Amniotic epithelial cell (primary cell): ENCODE measurements around the gene IBSP.

- RRBS: no CpG with 5 or more reads among the region's 13 CpGs
Observed at GRCh38 chr4:86847647-86848651, 1.2 kb downstream of the SLC10A6 start.

DNA sequence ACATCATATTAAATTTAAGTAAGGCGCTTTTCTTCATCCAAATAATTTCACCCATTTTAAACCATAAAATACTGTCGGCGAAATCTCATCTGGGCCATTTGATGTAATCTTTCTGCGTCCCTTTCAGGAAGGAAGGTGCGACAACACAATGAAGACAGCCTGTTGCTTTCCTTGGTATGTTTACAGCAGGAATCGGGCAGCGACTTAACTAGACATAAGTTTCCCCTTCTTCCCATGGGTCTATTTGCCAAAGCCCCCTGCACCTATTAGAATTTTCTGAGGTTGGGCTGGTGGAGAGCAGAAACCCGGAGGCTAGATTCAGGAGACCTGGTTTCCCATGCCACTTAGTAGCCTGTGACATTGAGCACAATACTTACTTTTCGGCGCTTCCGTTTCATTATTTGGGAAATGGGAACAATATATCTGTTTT is 686 bp upstream of the AFF1 start:
- RRBS: no CpG with 5 or more reads among the region's 11 CpGs

- RRBS: no CpG with 5 or more reads among the region's 5 CpGs
Observed at GRCh38 chr4:86959074-86960048, 24.6 kb downstream of the AFF1 start.

DNA sequence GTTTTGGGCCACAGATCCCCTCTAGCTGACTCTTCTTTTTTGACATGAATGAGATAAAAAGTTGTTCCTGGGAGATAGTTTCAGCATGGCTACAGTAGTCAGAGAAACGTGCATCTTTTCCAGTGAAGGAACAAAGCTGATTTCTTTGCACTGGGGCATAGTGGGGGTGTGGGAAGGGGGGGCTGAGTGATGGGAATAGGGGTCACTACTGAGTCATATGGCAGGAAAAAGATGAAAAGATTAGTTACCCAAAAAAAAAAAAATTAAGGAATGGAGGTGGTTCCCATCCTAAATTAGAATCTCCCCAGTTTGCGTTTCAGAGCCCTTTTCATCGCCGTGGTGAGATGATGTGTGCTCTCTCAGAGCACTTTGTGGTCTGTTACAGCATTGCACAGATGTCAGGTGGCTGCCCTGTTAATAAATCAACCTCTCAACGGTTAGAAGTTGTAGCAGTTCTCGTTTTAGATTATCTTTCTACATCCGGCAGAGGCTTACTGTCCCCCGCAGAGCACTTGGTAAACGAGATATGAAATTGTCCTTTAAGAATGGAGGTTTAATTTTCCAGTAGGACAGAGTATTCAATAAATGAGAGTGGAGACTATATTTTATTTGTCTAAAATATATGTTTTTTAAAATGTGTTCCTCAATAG is 26.7 kb downstream of the AFF1 start:
- RRBS: no CpG with 5 or more reads among the region's 9 CpGs

DNA sequence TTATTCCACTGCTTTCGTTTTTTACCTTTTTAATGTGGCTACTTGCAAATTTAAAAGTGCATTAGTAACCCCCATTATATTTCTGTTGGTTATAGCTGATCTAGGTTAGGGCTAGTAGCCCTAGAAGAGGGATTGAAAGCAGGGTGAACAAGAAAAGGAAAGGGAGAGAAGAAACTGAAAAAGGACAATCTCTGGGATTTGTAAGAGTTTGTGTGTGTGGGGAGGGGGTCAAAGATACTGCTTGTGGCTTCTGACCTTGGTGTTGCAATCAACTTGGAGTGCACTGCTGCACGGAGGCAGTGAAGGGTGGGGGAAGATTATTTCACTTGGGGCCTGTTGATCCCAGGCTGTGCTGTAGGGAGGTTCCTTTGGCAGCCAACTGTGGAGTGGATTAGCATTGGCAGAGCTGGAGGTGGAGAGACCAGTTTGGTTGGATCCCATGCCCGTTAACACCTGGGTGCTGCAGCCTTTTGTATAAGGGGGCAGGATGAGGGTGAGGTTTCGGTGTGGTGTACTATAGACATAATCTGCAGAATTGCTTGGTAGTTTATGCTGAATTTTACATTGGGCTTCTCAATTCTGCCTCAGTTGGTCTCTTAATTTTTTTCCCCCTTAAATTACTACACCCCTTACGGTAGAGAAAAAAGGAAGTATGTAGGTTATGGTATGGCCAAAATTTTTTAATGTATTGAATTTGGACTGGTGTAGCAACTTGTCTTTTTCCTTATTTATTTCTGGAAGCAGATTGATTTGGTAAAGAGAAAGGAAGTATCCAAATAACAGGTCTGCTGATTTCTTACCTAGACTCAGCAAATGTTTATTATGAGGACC is 38.3 kb downstream of the AFF1 start:
- RRBS: no CpG with 5 or more reads among the region's 5 CpGs

DNA sequence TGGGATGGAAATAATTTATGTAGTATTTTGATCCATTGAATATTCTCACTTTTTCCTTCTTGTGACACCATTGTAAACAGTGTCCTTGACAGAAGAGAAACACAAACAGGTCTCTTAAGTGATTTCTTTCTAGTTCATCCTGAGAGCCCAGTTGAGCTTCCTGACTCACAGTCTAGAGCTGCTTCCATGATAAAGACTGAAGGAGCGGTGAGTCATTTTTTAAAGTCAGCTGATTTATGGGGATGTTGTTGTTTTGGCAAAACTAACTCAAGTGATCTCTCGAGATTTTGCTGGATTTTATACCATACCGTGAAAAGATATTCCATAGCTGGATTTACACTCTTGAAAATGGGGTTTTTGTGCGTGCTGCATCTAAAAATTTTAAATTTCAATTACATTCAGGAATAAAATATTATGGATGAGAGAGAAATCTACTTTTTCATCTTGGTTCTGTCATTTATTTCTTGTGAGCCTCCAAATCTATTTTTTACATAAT is 76.9 kb downstream of the AFF1 start:
- RRBS: no CpG with 5 or more reads among the region's 4 CpGs

DNA sequence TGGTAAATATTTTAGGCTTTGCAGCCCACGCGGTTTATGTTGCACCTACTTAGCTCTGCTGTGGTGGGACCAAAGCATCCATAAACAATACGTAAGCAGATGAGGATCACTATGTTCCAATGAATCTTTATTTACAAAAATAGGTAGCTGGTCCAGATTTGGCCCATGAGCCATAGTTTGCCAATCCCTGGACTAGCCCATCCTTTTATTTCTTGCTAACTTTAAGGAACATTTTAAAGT is 95.3 kb downstream of the AFF1 start:
- RRBS: no CpG with 5 or more reads among the region's 3 CpGs

- RRBS: no CpG with 5 or more reads among the region's 5 CpGs
Observed at GRCh38 chr4:87034813-87035118, 100.0 kb downstream of the AFF1 start.

DNA sequence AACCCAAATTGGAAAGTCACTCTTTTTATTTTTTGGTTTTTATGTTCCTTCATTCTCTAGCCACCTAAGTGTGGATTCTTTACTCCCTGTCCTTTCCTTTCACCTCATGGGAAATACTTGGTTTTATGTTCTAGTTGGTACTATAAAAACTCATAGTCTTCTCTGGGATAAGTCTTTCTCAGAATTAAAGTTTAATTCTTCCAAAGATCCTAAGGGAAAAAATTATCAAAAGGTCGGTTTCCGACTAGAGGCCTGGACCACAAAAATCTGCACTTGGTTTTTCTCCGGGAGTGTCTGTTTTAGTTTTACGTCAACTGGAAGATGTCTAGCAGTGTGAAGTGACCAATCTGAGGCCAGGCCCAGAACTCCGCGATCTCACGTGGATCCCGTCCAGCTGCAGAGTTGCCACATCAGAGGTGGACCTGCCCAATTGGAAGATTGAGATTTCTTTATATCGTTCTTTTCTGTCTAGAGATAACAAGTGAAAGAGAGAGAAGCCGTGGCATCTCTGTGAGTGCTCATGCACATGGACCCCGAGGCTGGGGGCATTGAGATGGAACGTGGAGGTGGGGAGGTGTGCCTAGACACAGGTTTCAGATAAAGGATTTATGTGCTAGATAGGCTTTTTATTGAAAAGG is 115.7 kb downstream of the AFF1 start:
- RRBS: no CpG with 5 or more reads among the region's 12 CpGs

DNA sequence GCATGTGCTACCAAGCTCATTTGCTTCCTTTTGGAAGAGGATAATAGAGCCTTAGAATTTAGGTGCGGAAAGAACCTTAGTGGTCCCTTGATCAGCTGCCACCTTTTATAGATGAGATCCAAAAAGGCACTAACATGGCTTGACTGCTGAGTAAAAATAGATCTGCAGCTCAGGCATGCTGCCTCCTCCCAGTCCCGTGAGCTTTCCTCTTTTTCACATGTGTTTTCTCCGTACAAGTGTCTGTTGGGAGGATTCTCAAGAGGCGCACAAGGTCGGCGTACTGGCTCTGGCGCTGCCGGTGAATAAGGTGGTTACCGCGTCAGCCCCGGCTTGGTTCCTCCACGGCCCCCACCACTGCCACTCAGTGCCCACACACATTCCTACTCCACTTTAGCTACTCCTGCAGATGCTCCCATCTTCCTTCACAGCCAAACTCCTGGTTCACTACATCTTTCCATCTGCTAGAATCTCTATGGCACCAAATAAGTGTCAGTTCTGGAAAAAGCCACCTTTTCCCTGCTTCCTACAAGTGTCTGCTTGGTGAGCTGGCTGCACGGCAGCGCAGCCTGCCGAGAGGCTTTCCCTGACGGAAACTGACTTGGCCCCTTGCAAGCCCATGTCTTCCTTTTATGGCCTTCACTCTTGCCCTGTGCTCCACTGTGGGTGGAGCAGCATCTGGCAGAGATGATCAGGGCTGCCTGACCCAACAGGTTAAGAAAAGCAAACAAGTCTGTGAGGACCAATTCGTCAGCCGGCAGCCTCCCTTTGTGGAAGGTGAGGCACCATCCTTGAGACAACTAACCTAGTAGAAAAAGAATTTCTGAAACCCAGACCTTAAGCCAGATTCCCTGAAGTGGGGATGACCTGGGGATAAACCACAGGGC is 99.8 kb downstream of the KLHL8 start:
- RRBS: no CpG with 5 or more reads among the region's 18 CpGs

GRCh38 chr4:87121664-87122151 is 98.7 kb downstream of the KLHL8 start:
- RRBS: no CpG with 5 or more reads among the region's 3 CpGs

DNA sequence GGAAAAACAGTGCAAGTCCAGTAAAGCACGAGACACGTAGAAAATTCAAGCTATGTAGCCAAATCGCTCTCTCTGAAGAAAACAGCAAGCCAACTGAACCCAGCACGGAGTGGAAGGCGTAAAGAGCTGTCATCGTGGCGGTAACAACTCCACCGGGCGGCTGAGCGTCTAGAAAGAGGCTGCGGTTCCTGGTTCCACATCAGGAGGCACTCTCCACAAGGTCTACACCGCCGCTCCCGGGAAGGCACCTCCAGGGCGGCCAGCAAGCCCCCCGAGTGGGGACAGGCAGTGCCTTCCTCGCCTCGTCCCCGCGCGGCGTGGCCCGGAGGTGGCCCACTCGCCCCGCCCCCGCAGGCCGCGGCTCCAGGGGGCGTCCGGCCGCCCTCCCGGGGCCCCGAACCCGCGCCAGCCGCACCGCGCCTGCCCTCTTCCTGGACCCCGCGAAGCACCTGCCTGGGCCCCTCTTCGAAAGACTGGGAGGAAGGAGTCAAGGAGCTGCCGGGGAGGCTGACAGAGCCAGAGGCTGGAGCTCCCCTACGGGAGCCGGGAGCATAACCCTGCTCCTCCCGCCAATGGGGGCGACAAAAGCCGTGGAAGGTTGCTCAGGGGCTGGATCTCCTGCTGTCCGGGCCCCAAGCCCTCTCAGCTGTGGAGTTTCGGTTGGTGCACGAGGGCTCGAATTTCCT is 689 bp downstream of the KLHL8 start:
- RRBS: 2% methylated on average over 29 of the region's 51 CpGs

DNA sequence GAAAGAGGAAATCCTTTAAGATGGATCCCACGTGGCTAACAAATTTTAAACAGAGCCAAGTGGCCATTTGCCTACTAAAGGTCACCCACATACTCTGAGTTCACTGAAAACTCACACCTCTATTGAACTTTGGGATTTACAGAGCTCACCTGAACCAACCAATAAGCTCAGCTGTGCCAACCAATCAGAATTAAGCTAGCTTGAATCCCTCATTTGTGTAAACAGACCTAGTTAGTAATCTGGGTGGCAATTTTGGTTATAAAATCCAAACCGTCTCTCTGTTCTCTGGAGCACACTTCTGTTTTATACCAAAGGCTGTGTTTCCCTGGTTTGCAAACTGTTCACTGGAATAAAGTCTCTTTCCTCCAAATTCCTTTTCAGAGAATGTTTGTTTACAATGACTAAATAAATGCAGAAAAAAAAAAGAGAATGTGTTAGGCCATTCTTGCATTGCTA is 5.3 kb upstream of the NUDT9 start:
- RRBS: no CpG with 5 or more reads among the region's 2 CpGs

- RRBS: no CpG with 5 or more reads among the region's 6 CpGs
Observed at GRCh38 chr4:87732154-87732745, 67.1 kb upstream of the IBSP start.

- RRBS: no CpG with 5 or more reads among the region's 3 CpGs
Observed at GRCh38 chr4:87799323-87799817, at the start of gene IBSP. IBSP (plus strand) TSS chr4:87799554.

GRCh38 chr4:87835236-87835415 is 2.4 kb downstream of the MEPE start:
- RRBS: no CpG with 5 or more reads among the region's 2 CpGs

- RRBS: no CpG with 5 or more reads among the region's 7 CpGs
Observed at GRCh38 chr4:87851267-87851633, 18.5 kb downstream of the MEPE start.

GRCh38 chr4:88591560-88592075 is 662 bp upstream of the HERC3 start:
- RRBS: 3% methylated on average over 16 of the region's 27 CpGs

DNA sequence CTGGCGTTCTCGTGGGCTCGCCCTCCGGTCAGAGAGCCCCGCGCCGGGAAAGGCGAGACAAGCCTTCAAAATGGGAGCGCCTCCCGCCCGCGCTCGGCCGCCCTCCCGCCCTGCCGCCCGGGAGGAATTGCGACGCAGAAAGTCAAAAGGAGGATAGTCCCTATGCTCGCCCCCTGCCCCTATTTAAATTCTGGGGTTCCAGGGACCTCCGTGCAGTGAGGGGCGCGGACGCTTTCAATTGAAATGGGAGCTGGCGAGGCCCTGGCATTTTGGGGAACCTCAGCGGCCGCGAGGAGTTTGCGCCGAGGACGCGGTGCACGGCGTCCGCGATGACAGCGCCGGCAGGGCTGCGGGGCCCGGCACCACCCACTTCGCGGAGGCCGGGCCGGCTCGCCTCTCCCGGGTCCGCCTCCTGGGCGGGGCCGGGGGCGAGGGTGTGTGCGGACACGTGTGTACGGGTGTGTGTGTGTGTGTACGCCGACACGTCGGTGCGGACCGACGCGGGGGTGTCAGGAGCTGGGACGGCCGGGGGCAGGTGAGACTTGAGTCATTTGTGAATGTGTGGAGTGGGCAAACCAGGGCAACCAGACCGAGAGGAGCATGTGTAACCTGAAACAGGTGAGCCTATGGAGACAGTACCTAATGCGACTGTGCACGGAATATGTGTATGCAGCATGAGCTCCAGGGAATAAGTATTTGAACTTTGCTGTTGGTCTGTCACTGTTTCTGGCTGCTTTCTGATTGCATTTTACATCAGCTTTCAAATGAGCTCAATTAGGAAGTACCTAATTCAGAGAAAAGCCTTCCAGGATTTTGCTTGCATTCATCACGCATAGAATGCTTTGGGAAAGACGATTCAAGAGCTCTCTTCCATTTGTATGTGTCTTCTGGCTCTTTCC is 772 bp downstream of the HERC3 start:
- RRBS: 1% methylated on average over 11 of the region's 68 CpGs